Left lung (tissue), 1 donor: ENCODE results near the genes CLEC7A, TAS2R19 and TAS2R30.

- PRO-cap: bidirectional peak, plus-strand start at chr12:10130308, minus-strand start at chr12:10130173
Measured at GRCh38 chr12:10129947-10130448, at the start of gene CLEC7A. CLEC7A (minus strand) TSS chr12:10130199.

- PRO-cap: no peak
Measured at GRCh38 chr12:10189780-10190146, 10.9 kb downstream of the TMEM52B start.

- PRO-cap: bidirectional peak, plus-strand start at chr12:10212506, minus-strand start at chr12:10212358; bidirectional peak, plus-strand start at chr12:10212877, minus-strand start at chr12:10212567
Measured at GRCh38 chr12:10212143-10212650, 480 bp upstream of the GABARAPL1 start.

- PRO-cap: no peak
Measured at GRCh38 chr12:10388562-10389078, 1.2 kb downstream of the KLRK1 start.

DNA sequence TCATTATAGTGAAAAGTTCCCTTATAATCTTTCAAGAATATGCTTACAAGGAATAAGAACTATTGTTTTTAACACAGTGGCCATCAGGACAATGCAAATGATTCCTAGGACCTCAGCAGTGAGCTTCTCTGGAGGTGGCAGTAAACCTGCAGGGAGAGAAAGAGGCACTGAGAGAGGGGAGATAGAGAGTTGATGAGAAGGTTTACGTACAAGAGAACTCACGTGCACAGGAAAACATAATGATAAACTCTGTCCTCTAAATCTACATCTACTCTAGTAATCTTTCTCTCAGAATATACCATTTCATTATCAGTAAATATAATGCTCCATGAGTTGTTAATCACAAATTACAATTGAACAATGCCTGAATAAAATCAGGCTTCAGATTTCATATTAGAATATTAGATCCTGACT, 685 bp downstream of the KLRC4 start:
- PRO-cap: no peak

DNA sequence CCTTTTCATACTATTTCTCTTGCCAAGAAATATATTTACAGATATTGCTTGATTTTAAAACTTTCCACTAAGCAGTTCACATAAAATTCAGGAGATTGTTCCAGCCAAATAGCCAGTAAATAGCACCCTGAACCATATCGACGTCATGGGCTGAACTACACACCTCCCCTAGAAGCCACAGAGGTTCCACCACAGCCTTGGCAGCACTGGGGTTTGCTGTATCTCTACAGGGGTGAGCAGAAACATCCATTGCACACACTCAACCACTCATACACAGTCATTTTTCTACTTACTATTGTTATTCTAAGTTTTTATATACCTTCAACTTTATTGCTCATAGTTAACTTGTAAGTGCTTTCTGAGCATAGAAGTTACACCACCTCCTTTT, 8.1 kb upstream of the EIF2S3B start:
- PRO-cap: no peak

DNA sequence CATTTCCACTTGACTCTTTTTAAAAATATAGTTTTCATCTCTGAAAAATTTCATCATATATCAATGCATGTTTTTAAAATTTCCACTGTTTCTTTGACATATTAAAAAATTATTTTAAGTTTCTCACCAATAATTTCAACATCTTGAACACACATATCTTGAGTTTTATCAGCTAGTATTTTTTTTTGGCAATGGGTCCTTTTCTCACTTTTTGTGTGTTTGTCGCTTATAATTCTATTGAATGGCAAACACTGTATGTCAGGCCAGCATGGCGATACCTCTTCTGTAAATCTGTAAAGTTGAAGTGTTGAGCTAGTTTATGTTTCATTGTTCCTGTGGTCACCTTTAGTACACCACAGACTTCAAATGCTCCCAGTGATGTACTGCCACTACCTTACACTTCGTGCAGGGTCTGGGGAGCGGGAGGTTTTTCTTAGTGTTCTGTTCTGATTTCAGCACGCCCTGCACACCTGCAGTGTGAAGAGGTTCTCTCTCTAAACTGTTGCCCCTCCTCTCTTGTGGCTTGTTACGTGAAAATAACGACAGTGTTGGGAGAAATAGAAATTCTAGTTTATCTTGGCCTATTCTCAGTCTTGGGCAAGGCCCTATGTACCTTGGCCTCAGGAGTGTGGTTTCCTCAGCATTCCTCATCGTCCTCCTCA, 48.4 kb downstream of the EIF2S3B start:
- PRO-cap: unidirectional peak, minus-strand start at position 293 of the sequence

GRCh38 chr12:10635878-10636434, 22.5 kb upstream of the MAGOHB start:
- PRO-cap: no peak

DNA sequence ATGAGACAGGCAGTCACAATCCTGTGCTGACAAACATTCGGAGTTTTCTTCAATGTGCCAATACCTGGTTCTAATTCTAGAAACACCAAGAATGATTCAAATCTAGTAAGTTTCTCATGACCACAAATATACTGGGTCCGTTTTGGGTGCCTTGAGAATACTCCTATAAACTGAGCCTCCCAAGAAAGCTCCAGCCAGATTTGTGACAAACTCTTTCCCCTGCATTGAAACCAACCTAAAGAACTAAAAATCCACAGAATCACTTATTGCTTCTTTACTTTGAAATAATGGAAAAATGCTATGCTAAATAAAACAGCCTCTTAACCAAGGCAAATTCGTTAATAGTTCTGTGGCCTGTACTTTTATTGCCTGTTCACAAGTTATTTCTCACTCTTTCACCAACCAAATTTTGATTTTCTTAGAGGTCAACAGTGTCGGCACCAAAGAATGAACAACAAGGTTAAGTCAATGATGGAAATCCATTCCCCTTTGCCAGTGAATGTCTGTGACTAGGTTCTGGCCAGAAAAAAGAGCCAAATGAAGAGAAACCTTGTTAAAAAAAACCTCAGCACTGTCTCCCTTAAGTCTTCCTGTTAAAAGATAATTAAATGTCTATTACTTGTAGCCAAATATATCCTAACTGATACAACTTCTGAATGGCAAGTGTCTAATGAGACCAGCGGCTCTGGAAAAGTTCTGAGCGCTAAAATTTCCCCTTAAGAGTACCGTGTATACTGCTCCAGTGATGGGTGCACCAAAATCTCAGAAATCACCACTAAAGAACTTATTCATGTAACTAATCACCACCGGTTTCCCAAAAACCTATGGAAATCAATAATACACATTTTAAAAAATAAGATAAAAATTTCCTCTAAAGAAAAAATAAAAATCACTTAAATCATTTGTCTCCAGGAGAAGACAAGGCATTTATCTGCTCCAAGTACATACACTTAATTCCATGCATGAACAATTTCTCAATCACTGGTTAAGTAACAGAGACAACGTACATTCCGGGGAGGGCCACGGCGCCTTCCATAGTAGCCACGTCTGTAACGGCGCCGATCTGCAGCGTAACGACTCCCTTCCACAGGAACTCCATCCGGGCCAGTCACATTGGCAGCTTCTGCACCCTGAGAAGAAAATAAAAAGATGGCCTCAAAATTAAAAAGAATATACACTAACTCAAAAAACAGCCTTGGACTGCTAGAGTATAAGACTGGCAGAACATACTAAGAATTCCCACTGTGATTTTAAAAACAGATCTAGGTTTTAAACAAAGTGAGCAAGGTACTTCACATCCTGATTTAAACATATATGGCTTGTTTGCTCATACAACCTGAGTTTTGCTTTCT, 10.4 kb downstream of the YBX3 start:
- PRO-cap: no peak

DNA sequence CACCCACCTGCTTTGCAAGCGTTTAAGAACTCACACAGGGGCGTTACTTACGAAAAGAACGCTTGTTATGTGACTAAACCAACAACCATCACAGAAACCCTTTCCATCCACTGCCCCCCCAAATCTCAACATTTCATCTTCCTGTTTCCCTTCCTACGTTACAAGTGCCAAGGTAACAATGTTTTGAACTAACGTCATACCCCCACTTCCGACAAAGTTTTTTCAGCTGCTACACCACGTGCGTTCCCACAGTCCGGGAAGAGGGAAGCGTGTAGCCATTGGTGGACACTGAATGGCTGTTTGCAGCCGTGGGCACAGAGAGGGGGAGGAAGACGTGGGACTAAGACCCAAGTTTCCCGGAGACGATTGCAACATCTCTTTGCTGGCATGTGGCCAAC, 1.3 kb downstream of the YBX3 start:
- PRO-cap: bidirectional peak, plus-strand start at position 251 of the sequence, minus-strand start outside the sequence

DNA sequence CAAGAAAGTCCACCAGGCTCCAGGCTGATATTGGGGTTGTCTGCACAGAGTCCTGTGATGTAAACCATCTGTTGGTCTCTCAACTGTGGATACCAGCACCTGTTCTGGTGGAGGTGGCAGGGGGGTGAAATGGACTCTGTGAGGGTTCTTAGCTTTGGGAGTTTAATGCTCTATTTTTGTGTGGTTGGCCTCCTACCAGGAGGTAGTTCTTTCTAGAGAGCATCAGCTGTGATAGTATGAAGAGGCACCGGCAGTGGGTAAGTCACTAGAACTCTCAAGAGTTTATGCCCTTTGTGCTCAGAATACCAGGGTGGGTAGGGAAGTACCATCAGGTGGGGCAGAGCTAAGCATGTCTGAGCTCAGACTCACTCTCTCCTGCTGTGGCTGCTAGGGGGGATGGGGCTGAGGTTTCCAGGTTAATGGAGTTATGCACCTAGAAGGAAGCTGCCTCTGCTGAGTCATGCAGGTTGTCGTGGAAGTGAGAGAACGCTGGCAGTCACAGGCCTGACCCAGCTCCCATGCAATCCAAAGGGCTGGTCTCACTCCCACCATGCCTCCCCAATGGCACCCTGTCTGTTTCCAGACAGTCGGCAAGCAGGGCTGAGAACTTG, 3.0 kb upstream of the TAS2R14 start:
- PRO-cap: no peak

DNA sequence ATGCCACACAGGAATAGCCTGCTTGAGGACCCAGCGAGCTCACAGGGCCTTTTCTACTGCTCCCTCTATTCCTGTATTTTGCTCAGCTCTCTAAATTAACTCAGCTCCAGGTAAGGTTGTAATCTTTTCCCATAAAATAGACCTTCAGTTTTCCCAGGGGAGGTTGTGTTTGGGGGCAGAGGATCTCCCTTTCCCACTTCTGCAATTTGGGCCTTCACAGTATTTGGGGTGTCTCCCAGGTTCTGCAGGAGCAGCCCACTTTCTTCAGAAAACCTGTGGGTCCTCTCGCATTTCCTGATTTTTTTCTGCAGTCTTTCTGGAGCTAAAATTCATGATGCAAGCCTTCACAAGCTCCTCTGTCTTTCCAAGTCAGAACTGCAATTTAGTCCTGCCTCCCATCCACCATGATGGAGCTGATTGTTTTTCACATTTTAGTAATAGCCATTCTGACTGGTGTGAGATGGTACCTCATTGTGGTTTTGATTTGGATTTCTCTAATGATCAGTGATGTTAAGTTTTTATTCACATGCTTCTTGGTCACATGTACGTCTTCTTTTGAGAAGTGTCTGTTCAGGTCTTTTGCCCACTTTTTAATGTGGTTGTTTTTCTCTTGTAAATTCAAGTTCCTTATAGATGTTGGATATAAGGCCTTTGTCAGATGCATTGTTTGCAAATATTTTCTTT, 3.9 kb upstream of the TAS2R14 start:
- PRO-cap: no peak

GRCh38 chr12:11022438-11022941, at the start of gene TAS2R19:
TAS2R19 (minus strand) TSS chr12:11022620.
- PRO-cap: no peak

DNA sequence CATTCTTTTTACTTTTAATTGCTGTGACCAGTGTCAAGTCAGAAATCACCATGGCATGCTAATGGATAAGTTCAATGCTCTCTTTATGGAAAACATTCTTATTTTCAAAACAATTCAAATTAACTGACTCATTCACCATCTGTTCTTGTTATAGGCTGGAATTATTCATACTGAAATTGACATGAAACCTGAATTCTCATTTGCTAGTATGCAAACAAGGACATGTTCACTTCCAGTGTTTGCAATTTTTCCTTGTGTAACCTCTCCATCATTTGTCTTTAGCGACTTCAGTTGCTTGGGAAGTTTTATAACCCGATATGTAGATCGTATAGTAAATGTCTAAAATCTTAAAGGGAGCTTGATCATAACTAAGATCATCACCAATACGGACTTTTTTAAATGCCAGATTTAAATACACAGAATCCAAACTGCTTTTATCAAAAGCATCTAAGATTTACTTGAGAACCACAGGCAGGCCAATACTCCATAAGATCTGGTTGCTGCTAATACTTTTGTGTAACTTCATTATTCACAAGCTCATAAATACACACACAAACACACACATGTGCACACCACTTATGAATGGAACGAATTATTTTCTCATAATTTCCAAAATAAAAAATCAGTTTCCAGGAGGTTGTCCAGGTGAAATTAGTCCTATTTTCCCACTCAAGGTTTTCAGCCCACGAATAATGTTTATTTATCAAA, at the start of gene TAS2R30:
TSS of gene TAS2R30 (minus strand) at position 286 of the 708 bp plus-strand sequence.
- PRO-cap: no peak

DNA sequence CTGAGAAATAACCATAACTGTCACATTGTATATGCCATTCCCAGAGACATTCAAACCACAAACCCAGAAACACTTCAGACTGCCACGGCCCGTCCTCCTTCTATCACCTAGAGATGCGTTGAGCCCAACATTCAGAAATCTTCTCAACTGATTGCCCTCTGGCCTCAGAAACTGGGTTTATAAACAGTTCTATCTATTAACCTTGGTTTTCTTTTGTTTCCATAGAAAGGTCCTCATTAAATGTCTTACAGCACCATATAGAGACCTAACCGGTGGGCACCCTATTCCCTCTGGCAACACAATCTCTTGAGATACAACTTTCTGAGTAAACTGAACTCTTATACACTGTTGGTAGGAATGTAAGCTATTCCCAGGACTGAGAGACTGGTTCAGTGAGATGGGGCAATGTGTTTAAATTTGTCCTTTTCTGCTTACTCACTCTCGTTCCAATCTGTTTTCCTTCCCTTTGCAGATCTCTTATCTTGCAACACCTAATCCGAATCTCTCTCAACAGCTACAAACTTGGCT, 26.2 kb upstream of the ETV6 start:
- PRO-cap: no peak

GRCh38 chr12:11638386-11638939, 11.0 kb upstream of the ETV6 start:
- PRO-cap: no peak

GRCh38 chr12:11743604-11744270, 94.3 kb downstream of the ETV6 start:
- PRO-cap: no peak

- PRO-cap: unidirectional peak, plus-strand start at chr12:11838669
Measured at GRCh38 chr12:11838343-11838850, 188.9 kb downstream of the ETV6 start.

DNA sequence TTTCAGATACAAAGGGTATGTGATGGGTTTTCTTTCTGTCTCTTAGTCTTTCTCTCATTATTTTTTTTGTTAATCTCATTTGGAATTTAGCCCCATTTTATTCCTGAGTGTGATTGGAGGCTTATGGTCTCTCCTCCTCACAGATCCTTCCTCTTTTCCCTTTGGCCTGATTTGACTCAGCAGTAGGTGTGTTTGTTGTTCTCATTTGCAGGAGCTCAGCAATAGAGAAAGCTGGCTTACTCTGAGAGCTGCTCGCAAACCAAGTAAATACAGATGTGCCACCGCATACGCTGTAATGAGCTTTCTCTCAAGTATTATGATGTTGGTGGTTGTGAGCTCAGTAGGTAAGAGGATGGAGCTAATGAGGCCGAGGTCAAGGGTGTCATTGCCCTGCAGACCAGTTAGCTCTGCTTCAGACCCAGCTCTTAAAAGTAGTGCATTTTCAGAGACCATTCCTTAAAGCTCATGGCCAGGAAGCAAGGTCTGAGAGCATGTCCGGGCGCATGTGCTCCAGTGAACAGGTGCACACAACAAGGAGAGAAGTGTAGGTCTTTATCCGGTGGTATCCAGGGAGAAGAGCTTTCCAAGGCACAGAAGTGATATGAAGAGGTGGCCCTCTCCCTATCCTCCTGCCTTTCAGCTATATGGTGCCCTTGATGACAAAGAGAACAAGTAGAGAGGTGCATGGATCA, 206.6 kb downstream of the ETV6 start:
- PRO-cap: no peak

GRCh38 chr12:11863677-11864506, 206.8 kb upstream of the BCL2L14 start:
- PRO-cap: unidirectional peak, minus-strand start at chr12:11863748